Paraaortic lymph node (tissue), 1 donor: ENCODE measurements around the gene SRRM3.

DNA sequence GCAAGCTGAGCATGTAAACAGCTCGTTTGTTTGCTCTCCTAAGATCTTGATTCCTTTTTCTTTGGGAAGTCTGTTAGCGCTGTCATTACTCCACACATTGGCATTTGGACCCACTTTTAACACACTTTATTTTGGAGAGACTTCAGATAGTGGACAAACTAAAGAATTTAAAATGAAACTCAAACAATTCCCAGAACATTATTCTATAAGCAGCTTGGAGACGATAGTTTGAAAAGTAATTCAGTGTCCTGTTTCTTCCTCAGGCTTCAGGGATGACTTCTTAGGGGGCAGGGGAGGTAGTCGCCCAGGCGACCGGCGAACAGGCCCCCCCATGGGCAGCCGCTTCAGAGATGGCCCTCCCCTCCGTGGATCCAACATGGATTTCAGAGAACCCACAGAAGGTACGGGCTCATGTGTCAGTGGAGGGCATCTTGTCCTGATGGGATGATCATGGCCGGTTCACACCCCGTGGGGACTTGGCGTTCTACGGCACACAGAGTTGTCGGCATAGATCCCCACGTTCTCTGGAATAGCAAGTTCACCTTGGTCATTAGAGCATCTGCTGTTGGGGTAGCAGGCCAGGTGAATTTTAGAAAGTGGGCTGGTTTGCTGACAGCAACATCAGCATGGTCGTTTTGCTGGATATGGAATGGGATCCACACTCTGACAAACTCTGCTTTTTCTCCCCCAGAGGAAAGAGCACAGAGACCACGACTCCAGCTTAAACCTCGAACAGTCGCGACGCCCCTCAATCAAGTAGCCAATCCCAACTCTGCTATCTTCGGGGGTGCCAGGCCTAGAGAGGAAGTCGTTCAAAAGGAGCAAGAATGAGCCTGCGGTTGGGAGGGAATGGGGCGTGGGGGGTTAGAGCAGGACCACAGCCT, 15.1 kb upstream of the LAT2 start:
- PRO-cap = no peak

DNA sequence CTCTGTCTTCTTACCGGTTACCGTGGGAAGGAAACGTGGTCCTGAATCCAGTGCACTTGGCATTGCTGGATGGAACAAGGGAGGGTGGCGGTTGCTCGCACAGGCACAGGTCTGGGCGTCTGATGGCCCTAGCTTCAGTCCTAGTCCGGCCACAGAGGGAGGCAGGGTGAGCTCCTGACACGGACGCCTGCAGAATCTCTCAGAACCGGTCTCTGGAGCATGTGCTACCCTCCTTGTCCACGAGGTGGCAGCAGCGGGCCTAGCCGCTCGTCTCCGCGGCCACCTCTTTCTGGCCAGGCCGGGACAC, 3.3 kb upstream of the LAT2 start:
- PRO-cap = no peak

- PRO-cap = no peak
Measured at GRCh38 chr7:74371091-74371829, 82.1 kb downstream of the CLIP2 start.

DNA sequence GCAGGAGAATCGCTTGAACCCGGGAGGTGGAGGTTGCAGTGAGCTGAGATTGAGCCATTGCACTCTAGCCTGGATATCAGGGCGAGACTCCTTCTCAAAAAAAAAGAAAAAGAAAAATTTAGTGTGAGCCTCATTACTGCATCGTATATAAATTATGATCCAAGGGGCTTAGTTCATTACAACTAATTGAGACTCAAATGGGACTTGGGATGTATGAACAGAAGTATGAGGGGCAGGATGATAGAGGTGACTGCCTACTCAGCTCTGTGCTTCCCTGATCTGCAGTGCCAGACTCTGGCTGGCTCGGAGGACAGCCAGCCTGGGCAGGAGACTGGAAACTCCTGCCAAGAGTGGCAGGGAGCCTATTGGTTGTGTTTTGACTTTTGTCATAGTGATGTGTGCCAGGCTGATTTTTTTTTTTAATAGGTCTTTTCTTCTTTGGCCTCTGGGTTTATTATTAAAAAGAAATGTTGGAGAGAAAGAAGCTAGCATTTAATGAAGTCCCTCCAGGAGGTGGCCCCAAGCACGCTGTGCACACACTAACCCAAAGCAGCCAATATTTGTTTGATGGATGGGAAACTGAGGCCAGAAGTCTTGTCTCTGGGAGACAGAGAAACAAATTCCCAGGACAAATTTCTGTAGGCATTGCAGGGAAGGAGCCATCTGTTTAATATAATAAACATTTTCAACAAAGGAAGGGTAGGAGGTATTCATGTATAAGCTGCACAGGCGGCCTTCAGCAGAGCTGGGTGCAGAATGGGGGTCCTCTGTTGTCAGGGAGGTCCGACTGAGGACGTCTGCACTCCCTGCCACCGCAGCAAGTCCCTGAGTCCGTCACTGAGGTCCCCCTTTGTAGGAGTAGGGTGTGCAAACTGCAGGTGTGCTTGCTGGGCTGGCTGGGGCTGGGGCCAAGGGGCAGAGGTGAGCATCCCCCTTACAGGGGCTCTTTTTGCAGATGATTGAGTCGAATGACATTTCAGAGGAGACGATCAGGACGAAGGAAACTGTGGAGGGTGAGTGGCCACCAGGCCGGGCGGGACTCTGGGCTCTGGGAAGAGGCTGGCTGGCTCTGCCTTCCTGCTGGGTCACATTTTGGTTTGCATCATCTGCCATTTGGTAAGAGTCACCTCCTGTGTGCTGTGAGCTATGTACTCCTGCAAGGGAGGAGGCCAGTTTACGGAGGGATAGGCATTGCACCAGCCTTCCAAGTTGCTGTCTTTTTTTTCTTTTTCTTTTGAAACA, 73.4 kb upstream of the GTF2IRD1 start:
- PRO-cap = no peak

DNA sequence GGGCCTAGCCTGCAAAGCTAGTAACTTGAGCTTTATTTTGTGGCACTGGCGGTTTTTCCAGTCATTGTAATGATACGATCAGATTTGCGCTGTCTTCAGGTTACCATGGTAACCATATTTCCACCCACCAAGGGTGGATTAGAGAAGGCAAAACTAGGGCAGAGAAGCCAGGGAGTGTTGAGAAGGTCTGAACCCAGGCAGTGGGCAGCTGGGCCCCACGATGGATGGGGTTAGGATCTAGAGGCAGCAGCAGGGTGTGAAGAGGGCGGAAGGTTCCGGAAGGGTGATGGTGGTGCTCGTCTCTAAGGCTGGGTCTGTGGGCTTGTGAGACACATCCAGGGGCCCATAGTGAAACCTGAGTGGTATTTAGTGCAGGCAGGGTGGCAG, 88.0 kb upstream of the GTF2I start:
- PRO-cap = no peak

GRCh38 chr7:74655480-74655649, 2.2 kb upstream of the GTF2I start:
- PRO-cap = no peak

- PRO-cap = no peak
Measured at GRCh38 chr7:75417736-75418753, 22.6 kb downstream of the TRIM73 start.

- PRO-cap = no peak
Measured at GRCh38 chr7:75440486-75440884, 45.1 kb downstream of the TRIM73 start.

- PRO-cap = no peak
Measured at GRCh38 chr7:75442418-75443284, 43.4 kb downstream of the POM121C start.

- PRO-cap = no peak
Measured at GRCh38 chr7:75565162-75565502, 73.0 kb downstream of the SPDYE5 start.

DNA sequence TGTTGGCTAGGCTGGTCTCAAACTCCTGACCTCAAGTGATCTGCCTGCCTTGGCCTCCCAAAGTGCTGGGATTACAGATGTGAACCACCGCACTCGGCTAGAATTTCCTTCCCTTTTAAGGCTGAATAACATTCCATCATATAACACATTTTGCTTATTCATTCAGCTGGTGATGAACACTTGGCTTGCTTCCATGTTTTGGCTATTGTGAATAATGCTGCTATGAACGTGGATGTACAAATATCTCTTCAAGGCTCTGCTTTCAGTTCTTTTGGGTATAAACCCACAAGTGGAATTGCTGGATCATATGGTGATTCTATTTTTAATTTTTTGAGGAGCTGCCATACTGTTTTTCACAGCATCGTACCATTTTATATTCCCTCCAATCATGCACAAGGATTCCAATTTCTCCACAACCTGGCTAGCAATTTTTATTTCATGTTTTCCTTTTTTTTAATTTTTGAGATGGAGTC, 67.4 kb downstream of the HIP1 start:
- PRO-cap = no peak

- PRO-cap = no peak
Measured at GRCh38 chr7:75679101-75679541, 59.6 kb downstream of the HIP1 start.

GRCh38 chr7:75907069-75907861, 7.7 kb upstream of the POR start:
- PRO-cap = no peak

- PRO-cap = no peak
Measured at GRCh38 chr7:75925642-75926301, 10.8 kb downstream of the POR start.

- PRO-cap = no peak
Measured at GRCh38 chr7:75926743-75927277, 11.9 kb downstream of the POR start.

DNA sequence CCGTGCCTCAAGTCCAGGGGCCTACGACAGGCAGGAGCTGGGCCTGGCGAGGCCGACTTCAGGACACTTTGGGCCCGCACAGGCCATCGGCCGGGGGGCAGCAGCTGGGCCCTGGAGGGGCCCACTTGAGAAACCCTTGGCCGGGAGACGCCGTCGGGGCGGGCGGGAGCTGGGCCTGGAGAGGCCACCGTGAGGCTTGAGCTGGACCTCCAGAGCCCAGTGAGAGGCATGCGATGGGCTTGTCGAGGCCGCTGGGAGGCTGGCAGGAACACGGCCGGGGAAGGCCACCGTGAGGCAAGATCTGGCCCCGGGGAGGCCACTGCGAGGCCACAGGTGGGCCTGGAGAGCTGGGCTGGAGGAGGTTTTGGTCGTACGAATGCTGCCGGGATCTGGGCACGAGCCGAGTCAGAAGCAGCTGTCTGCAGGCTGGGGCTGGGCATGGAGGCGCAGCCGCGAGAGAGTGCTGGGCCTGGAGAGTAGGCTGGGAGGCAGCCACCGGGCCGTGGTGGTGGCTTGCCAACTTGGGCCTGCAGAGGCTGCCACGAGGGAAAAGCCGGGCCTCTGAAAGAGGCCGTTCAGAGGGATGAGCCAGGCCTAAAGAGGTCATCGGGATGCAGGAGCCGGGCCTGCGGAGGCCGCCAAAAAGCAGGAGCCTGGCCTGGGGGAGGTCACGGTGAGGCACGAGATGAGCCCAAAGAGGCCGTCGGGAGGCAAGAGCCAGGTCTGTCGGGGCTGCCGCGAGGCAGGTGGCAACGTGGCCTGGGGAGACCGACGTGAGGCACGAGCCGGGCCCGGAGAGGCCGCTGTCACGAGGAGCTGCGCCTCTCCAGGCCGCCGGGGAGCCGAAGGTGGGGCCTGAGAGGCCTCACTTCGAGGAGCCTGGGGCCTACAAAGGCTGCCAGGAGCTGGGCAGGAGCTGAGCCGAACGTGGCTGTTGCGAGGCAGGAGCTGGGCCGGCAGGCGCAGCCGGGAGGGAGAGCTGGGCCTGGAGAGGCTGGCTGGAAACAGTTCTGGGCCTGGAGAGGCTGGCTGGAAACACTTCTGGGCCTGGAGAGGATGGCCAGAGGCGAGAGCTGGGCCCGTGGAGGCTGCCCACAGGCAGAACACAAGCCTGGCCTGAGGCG, 24.3 kb downstream of the MDH2 start:
- PRO-cap = no peak

DNA sequence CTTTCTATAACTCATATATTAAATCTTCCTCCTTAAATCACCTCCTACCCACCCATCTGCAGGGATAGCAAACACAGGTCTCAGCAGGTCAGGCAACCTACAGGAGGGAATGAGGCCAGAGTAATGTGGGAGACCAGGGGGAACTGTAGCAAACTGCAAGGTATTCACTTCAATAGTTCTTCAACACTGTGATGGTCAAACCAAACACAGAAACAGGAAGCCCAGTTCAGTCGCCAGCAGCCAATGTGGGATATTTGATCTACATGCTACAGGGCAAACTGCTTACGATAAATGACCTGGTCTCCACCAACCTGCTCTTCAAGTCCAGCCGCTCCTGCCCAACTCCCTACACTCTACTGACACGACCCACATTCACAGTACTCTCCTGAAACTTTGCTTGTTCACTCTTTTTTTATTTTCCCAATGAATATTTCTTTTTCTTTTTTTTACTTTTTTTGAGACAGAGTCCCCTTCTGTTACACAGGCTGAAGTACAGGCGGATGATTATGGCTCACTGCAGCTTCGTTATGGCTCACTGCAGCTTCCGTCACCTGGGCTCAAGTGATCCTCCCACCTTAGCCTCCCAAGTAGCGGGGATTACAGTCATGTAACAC, 42.0 kb downstream of the MDH2 start:
- PRO-cap = no peak

GRCh38 chr7:76150193-76150797, 51.4 kb upstream of the SRRM3 start:
- PRO-cap = no peak

DNA sequence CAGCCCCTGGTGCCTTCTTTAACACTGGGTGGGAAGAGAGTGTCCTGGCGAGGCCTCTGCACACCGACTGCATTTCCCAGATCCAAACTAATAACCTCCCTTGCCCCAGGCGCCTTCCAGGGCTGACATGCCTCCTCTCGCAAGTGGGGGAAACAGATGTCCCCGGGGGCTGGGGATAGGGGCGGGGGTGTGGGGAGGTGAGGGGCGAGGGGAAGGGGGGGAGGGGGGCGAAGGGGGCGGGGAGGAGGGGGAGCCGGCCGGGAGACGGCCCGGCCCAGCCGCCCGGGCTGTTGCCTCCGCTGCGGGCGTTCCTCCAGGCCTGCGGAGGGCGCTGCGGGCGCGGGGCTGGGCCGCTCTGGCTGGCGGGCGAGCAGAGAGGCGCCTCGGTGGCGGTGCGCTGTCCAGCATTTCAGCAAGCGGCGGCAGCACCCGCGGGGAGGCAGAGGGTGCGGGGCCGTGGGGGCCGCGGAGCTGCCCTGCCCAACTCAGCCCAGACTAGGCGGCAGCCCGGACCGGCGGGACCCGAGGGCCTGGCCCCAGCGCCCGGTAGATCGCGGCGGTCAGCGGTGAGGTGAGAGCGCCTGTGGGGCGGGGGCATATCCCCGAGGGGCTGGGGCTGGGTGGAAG, at the start of gene SRRM3:
Gene SRRM3 (plus strand): TSS at position 400 of the 627 bp plus-strand sequence.
- PRO-cap = no peak

GRCh38 chr7:76293292-76294113, 9.0 kb upstream of the HSPB1 start:
- PRO-cap = no peak